WTC11 (cell line): Measurements from ENCODE around the gene EIF4A3.

DNA sequence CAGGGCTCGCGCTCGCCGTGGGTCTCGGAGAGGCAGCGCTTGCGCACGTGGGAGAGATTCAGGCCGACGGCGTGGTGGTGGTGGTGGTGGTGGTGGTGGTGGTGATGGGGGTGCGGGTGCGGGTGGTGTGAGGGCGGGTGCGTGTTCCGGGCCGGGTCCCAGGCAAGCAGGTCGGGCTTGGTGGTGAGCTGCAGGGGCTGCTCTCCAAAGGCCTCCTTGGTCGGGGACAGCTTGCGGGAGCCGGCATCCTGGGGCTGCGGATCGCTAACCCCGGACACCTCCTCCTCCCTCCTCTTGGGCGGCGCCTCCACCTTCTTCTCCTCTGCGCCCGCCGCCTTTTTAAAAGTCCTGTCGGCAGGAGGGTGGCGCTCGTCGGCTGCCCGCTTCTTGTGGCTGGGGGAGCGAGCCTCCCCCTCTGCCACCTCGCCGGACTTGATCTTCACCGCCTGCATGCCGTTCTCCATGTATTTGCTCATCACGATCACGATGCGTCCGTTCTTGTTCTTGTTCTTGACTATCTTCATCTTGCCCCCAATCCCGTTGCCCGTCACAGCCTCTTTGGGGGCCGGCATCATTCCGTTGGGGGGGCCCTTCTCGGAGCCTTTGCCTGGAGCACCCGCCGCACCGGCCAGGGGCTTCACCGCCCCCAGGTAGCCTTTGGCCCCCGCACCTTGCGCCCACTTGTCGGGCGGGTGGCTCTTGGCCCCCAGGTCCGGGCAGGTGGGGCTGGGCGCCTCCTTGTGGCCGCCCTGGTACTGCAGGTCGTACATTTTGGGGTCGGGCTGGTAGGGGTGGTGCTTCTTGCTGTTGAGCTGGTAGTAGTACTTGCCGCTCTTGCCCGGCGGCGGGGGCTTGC, 4.6 kb downstream of the CBX4 start:
- PRO-cap, result no peak

DNA sequence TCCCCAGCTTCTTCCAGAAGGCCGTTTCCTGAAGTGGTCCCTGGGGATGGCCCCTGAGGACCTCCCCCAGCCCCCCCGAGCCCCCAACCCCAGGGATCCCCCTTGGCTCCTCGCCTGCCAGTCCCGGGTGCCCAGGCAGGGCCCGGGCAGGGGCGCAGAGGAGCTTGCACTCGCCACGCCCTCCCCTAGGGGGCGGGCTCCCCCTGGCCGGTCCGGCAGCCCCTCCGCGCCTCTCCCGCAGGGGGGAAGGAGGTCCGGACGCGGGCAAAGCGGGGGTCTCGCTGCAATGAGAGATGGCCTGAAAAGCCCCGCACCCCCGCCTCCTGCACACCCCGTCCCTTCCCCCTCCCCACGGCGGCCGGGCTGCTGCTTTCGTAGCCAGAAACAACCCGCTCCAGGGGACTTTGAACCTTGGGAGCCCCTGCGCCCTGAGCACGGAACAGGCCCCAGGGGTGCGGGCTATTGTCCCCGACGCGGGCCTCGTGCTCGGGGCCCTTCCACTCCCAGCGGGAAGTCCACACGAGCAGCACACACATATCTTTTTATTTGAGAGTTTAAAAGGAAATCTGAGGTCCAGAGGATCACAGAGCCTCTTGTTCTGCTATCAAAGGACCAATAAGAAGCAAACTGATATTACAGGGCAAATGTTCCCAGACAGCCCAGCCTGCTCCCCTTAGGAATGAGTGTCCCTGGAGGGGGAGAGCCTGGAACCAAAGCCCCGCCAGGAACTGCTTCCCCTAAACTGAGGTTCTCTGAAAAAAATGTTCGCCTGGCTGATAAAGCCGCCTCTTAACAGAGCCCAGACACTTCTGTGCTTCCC, 5.7 kb upstream of the CBX4 start:
- PRO-cap, result no peak

DNA sequence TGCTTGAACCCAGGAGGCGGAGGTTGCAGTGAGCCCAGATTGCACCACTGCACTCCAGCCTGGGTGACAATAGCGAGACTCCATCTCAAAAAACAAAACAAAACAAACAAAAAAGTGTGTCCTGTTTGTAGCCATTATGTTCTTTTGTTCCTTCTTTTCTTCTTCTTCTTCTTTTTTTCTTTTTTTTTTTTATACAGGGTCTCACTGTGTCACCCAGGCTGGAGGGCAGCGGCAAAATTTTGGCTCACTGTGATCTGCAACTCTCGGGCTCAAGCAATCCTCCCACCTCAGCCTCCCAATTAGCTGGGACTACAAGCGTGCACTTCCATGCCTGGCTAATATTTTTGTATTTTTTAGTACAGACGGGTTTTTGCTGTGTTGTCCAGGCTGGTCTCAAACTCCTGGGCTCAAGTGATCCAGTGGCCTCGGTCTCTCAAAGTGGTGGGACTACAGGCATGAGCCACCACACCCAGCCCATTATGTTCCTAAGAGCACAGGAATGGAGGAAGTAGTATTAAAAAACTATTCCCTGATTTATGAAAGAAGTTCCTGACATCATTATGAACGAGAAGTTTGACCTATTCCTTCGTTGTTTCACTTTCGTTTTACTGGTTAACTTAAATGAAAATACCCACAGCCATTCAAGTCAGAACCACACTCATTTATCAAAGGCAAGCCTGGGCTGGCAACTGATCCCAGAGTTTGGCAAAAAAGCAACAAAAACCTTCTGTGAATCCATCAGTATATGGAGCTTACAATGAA, 13.3 kb upstream of the CBX4 start:
- PRO-cap, result no peak

- PRO-cap, result no peak
These were observed 58.5 kb upstream of the CBX4 start for GRCh38 chr17:79897658-79898224.

DNA sequence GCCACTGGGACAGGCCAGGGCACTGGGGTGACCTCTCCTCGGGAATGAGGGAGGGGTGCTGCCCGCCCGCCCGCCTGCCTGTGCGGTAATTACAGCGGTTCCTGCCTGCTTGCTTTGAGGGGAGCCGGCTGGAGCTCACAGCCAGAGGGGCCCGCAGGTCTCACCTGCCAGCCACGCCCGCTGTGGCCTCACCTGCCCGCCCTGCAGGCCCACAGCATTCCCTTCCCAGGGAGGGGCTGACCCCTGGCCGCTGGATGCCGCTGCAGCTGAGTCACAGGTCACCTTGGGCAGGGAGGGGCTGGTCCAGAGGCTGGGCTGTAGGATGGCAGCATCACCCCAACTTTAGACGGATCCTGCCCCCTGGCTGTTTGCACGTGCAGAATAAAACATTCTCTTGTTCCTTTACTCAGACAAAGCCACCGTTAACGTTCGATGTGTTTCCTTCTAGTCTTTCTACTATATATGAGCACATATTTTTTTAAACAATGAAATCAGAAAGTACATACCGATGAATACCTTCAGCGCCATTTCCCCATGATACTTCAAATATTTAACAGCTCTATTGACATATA, 76.8 kb upstream of the CBX4 start:
- PRO-cap, result no peak

GRCh38 chr17:79924403-79924798, 85.2 kb upstream of the CBX4 start:
- PRO-cap, result no peak

GRCh38 chr17:79932756-79933546, 93.7 kb upstream of the CBX4 start:
- PRO-cap, result no peak

DNA sequence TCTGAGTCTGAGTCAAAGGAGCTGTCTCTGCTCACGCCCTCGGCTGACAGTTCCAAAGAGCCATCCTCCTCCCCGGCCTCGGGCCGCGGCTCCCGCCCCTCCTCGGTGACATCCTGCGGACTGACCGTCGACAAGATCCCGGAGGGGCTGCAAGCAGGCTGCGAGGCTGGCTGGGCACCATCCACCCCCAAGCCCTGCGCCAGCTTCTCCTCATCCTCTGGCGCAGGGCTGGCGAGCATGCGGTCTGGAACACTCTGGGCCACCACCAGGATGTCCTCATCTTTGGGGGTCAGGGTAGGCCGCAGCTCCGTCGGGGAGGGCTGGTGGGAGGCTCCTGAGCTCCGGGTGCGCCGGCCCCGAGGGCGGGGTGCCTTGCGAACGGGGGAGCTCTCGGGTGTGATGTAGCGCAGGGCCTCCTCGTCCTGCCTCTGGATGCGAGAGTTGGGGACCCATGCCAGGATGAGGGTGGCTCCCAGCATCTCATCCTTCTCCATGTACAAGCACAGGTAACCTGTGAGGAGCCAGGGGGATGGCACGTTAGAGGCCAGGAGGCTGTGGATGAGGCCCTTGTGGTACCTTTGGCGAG, 25.3 kb downstream of the TBC1D16 start:
- PRO-cap, result no peak

GRCh38 chr17:80034753-80035744, 623 bp downstream of the TBC1D16 start:
- PRO-cap, result unidirectional peak, plus-strand start at chr17:80035313; bidirectional peak, plus-strand start at chr17:80035424, minus-strand start at chr17:80035425

DNA sequence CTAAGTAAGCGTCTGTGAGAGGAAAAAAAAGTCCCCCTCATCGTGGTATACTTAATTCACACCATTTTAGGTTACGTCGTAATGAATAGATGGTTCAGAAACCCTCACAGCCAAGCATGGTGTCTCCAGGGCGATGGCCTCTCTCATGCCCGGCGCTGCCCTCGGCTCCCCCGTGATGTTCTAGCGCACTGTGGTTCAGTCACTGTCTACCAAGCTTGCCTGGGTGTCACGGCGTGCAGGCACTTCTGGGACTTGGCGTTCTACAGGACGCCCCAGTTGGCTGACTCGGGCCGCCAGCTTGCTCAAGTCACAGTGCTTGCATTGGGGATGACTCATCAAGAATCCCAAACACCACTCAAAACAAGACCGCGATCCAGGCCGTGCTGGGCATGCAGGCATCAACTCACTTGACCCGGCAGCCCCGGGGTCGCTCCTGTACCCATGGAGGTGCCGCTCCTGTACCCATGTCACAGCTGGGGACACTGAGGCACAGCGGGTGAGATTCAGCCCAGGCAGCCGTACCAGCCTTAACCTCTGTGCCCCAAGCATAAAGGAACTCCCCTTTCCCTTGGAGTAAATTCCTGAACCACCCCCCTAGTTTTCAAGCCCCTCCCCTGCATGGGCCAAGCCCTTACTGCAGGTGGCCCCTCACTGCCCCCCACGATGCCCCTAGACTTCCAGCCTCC, 27.8 kb downstream of the CCDC40 start:
- PRO-cap, result no peak

DNA sequence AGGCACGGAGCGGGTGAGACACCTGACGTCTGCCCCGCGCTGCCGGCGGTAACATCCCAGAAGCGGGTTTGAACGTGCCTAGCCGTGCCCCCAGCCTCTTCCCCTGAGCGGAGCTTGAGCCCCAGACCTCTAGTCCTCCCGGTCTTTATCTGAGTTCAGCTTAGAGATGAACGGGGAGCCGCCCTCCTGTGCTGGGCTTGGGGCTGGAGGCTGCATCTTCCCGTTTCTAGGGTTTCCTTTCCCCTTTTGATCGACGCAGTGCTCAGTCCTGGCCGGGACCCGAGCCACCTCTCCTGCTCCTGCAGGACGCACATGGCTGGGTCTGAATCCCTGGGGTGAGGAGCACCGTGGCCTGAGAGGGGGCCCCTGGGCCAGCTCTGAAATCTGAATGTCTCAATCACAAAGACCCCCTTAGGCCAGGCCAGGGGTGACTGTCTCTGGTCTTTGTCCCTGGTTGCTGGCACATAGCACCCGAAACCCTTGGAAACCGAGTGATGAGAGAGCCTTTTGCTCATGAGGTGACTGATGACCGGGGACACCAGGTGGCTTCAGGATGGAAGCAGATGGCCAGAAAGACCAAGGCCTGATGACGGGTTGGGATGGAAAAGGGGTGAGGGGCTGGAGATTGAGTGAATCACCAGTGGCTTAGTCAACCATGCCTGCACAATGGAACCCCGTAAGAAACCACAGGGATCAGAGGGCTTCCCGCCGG, 653 bp downstream of the GAA start:
- PRO-cap, result no peak

DNA sequence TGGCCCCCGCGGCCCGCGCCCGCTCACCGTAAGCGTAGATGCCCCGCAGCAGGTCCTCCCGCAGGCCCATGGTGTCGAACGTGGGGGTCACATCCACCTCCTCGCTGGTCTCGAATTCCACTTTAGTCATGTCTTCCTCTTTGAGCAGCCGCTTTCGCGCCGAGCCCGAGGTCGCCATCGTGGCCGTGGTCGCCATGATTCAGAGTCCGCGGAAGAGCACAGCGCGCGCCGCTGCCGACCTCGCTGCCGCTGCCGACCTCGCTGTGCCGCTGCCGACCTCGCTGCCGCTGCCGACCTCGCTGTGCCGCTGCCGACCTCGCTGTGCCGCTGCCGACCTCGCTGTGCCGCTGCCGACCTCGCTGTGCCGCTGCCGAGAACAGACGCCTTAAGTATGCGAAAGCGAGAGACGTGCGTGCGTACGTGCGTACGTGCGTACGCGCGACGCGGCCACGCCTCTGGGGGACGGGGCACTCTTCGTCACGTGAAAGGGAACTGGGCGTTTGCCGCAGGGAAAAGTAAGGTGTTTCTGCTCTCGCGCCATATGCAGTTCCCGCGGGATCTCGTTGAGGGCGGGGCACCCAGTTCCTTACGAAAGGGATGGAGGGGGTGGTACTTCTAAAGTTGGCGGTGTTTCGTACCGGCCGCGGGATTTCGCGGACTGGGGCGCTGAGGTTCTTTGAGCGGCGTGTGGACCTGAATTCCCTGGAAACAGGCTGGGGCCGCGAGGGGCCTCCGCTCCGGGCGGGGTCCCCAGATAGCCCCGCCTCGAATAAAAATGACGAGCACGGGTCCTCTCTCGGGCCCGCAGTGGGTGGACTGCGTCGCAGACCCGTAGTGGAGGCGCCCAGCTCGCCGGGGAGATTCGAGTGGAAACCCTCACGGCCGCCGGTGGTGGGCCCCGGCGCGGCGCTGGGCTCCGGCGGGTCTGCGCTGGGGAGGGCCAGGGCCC, at the start of gene EIF4A3:
TSS of gene EIF4A3 (minus strand) at position 363 of the 949 bp plus-strand sequence.
- PRO-cap, result bidirectional peak, plus-strand start at position 612 of the sequence, minus-strand start at position 363 of the sequence

DNA sequence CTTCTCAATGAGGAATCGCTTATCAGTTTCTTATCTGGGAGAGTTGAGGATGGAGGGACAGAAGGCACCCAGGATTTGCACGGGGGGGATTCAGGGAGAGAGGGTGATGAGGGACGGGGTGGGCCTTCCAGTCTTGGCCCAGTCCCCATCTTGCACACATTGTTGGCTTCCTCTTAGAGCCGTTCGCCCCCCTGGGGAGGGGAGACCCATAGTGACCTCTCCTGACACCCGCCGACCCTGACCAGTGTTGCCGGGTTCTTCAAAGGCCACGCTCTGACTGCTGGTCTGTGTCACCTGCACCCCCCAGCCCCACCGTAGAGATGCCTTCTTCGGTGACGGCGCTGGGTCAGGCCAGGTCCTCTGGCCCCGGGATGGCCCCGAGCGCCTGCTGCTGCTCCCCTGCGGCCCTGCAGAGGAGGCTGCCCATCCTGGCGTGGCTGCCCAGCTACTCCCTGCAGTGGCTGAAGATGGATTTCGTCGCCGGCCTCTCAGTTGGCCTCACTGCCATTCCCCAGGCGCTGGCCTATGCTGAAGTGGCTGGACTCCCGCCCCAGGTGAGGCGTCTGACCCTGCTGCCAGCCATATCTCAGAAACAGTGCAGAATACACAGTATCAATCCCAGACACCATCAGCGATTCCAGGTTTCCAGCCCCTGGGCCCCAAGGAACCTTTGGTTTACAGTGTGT, 1.2 kb downstream of the SLC26A11 start:
- PRO-cap, result no peak

GRCh38 chr17:80272871-80273607, 12.4 kb downstream of the RNF213 start:
- PRO-cap, result no peak

- PRO-cap, result no peak
These were observed 27.9 kb downstream of the RNF213 start for GRCh38 chr17:80288524-80288956.

- PRO-cap, result no peak
These were observed 1.1 kb upstream of the ENDOV start for GRCh38 chr17:80413502-80414621.

- PRO-cap, result no peak
These were observed 19.6 kb downstream of the NPTX1 start for GRCh38 chr17:80456781-80457262.

DNA sequence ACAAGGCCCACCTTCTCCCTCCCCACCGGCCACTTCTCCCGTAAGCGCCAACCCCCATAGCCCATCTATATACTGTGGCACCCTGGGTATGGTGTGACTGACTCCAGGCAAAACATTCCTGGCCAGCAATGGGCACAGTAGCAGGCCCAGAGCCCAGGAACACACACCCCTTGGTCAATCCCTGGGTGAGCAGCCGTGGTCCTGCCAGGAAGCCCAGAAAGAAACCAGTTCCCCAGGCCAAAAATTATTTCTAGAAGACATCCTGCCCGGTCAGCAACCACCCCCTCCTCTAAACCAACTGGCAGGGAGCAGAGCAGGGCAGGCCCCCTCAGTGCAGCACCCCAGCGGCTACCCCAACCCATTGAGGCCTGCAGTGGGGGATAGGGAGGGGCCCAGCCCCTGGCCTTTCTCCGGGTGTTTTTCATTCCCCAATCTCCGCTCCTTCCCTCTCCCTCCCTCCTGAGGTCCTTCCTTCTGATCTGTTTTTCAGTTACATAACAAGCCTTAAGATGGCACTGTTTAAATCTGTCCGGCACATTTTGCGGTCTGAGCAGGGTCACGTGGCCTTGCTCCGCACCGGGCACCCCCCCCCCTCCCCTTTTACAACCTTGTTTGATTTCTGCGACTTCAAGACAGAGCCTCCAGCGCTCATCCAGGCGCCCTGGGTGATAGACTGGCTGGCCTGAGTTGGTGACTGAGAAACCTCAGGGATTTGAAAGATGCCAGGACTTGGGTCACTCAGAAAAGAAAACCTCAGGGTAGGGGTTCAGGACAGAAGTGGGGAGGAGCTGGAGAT, 2.0 kb downstream of the NPTX1 start:
- PRO-cap, result no peak

DNA sequence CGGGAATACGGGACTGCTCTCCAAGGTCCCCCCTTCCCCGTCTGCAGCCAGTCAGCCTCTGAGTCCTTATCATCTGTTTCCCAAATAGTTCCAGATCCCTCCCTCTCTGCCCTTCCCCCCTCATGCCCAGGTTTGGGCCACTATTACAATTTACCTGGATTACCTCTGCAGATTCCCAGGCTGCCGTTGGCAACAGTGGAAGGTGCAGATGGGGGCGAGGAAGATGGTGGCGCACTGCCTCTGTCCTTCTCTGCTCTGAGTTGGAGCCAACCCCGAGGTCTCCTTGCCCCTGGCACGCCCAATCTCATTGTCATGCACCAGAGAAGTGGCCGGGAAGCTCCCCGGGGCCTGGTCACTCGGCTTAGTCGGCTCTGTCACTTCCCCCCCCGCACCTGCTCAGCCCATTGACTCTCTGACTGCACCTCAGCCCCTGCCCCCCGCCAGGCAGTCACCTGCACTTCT, 18.3 kb upstream of the RPTOR start:
- PRO-cap, result no peak

GRCh38 chr17:80664865-80665517, 120.4 kb downstream of the RPTOR start:
- PRO-cap, result no peak